Mononuclear cell (primary cell): ENCODE results near the genes UBA2 and SBSN.

DNA sequence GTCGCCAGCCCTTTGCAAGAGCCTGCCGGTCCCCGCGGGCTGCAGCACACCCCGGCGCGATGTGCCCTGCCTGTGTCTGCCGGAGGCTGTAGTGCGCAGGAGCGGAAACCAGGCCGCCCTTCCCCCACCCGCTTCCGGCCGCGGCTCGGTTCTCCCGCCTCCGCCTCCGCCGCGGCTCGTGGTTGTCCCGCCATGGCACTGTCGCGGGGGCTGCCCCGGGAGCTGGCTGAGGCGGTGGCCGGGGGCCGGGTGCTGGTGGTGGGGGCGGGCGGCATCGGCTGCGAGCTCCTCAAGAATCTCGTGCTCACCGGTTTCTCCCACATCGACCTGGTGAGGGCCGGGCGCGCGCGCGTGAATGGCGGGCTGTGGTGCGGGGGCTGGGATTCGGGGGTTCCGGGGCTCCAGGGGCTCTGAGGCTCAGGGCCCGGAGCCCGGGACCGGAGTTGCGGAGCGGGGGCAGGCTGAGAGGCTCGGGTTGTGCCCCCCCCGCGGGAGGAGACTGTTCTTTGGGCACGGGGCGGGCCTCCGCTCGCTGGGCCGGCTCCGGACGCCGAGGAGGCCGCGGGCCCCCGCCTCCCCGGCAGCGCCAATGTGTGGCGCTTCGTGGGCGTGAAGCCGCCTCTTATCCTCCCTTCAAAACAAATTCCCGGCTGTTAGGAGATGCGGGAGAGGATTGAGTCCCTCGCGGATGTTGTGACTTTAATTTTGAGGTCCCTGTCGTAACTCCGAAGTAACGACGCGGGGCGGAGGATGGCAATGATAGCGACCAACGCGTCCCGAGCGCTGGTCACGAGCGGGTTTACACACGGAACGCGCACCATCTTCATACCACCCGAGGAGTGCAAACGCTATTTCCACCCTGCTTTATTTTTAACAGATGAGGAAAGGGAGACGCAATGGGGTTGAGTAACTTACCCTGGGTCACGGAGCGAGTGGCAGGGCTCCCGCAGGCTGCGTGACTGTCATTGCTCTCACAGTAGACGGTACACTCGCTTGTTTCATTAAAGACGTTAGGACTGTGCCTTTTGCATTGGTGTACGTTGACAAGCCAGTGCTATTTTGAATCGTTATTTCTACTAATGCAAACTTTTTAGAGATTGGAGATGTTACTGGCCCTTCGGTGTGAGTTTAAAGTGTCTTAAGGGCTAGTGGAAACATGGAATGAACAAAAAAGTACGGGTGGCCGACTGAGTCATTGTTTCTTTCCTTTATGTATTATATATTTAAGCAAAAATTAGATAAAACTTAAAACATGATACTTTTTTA lies at the start of gene UBA2:
TSS of gene UBA2 (plus strand) at position 141 of the 1,266 bp plus-strand sequence.
- RRBS = 1% methylated on average over 50 of the region's 106 CpGs

DNA sequence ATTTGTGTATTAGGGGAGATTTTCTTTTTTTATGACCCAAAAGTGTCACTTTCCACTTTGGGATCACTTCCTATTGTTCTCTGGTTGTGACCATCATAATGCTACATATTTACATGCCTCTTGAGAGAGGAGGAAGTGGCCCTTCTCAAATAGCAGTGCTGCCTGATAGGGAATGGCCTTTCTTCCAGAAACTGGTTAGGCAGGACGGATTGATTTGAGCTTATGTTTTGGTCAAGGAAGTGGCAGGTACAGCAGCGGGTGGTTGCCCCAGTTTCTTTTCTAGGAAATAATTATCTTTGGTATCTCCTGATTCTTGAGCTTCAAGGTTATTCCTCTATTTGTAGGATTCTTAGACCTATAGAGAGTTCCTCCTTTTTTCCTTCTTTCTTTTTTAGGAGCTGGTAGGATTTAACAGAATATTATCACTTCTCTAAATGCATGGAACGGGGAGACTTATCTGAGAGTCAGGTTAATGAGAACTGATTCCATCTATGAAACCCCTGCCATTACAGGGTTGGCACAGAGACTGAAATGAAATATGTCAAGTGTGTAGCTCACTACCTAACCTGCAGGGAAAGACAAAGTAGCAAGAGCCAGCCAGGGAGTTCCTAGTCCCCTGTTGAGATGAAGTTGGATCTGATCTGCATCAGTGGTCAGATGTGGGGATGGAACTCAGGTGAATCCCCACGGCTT lies 21.8 kb upstream of the WTIP start:
- RRBS = no CpG with 5 or more reads among the region's 4 CpGs

DNA sequence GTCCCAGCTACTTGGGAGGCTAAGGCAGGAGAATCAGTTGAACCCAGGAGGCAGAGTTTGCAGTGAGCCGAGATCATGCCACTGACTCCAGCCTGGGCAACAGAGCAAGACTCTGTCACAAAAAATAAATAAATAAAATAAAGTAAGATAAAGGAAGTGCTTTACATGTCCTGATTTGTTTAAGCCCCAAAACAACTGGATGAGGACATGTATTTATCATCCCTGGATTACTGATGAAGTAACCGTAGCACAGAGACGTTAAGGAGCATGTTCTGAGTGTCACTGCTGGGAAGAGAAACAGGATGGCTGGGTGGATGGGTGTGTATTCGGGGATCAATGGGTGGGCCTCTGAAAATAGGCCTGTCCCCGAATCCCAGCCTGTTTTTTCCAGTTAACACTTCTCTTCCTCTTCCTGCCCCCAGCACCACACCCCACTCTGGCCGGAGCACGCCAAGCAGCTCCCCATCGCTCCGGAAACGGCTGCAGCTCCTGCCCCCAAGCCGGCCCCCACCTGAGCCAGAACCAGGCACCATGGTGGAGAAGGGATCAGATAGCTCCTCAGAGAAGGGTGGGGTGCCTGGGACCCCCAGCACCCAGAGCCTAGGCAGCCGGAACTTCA lies 8.7 kb downstream of the GRAMD1A start:
- RRBS = 95% methylated on average over 1 of the region's 12 CpGs

DNA sequence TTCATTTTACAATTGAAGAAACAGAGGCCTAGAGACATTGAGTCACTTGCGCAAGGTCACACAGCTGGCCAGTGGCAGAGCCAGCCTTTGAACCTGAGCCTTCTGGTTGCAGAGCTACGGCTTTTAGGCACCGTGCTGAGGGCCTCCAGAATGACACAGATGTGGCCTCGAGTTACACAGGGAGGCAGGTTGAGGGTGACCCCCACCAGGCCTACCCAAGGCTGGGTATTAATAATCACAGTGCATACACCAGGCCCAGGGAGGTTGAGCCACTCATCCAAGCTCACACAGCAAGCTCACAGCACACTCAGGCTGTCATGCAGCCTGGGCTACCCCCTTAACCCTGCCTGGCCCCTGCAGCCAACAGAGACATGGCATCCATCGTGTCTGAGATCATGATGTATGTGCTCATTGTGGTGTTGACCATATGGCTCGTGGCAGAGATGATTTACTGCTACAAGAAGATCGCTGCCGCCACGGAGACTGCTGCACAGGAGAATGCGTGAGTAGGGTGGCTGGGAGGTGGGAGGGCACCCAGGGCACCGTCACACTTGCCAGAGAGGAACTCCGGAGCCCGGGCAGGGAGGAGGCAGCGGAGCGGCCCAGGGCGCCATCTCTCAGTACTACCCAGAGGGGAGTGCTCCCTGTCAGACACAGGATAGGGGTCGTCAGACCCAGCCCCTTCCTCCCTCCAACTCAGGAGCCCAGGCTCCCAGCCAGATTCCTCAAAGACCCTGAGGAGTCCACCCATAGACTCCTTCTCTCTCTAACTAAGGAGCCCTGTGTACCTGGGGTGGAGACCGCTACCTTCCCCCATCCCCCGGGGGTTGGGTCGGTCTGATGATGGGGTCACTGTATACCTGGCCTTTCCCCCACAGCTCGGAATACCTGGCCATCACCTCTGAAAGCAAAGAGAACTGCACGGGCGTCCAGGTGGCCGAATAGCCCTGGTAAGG lies 2.5 kb upstream of the HPN start:
- RRBS = no CpG with 5 or more reads among the region's 24 CpGs

DNA sequence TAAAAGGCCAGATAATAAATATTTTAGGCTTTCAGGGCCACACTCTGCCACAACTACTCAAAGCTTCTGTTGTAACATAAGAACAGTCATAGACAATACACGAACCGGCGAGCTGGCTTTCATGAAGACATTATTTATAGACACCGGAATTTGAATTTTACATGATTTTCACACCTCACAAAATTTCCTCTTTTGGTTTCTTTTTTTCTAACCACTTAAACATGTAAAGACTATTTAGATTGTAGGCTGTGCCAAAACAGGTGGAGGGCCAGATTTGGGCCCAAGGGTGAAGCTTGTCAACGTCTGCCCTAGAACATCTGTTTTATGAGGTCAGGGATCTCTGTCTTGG lies 29.7 kb upstream of the FXYD3 start:
- RRBS = no CpG with 5 or more reads among the region's 5 CpGs

DNA sequence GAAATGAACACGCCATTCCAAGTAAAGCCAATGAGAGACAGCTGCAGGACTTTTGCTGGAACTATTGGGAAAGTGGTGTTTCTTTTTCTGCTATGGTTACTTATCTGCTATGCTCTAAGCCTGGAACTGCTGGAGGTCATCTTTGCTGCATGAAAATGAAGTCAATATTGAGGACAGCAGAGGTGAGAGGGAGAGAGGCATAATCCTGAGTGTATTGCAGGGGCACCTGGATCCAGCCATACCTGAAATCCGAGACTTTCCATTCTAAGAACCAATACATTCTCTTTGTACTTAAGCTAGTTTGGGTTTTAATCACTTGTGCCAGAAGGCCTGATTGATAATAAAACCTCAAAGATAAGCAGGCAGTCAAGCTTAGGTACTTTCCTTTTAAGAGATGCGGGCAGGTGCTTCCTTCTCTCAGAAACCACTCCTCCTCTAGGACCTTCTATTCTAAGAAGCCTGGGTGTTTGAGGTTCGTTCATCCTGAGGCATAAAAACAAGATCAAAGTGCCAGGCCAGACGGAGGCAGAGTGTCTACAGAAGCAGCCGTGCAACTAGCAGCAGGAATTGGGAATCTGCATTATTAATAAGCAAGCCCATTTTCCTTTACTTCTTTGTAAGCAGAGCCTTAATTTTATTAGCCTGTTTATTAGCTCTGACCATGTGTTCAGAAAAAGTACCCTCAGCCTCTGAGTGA lies 22.2 kb downstream of the FAM187B start:
- RRBS = no CpG with 5 or more reads among the region's 6 CpGs

DNA sequence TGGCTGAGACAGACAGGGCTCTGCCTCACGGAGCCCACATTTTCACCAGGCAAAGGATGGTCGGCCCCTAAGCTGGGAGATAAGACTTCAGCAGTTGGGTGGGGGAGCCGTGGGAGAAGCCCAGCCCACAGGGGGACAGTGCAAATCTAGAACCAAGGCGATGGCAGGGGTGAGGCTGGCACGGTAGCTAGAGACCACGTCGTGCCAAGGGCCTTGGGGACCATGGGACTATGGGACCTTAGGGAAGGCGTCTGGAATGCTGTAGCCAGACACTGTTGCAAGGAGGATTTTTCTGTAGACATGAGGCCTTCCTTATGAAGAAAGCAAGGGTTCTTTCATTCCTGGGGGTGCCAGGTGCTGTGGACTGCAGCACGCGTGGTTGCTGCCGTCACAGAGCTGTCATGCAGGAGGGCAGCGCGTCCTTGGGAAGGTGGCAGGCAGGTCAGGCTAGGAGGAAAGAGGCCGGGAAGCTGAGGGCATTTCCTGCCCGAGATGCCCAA lies 8.4 kb downstream of the LSR start:
- RRBS = no CpG with 5 or more reads among the region's 15 CpGs

DNA sequence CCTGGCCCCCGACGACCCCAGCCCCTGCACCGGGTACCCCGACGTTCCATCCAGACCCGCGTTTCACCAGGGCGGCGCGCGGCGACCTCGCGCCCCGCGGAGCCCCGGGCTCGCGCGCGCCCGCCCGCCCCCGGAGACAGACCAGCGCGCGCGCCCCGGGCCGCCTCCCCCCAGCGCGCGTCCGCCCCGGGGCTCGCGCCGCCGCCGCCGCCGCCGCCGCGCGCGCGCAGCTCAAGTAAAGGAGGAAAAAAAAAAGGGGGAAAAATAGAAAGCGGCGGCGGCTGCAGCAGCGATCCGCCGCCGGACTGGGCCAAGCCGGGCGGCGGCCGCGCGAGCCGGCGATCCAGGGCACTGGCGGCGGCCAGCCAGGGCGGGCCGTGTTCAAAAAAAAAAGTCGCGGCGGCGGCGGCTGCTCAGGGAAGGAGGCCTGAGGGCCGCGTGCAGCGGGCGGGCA lies 417 bp upstream of the USF2 start:
- RRBS = 2% methylated on average over 24 of the region's 76 CpGs

- RRBS = 3% methylated on average over 7 of the region's 106 CpGs
Observed at GRCh38 chr19:35269189-35270217, 741 bp downstream of the USF2 start.

- RRBS = no CpG with 5 or more reads among the region's 18 CpGs
Observed at GRCh38 chr19:35270277-35270961, 1.7 kb downstream of the USF2 start.

DNA sequence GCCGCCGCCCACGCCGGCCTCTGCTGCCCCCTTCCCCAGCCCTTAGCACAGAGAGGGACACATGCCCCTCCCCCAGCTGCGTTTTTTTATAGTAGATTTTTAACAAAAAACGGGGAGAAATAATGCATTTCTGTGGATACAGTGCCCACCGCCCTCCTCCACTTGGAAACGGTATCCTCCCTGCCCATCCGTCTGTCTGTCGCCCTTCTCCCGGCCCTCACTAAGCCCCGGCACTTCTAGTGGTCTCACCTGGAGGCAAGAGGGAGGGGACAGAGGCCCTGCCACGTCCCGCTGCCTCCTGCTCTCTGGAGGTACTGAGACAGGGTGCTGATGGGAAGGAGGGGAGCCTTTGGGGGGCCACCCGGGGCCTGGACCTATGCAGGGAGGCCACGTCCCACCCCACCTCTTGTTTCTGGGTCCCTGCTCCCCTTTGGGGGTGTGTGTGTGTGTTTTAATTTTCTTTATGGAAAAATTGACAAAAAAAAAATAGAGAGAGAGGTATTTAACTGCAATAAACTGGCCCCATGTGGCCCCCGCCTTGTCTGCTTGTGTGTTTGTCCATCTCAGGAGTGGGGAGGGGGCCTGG lies 3.0 kb upstream of the HAMP start:
- RRBS = 96% methylated on average over 4 of the region's 17 CpGs

- RRBS = no CpG with 5 or more reads among the region's 4 CpGs
Observed at GRCh38 chr19:35281219-35281677, 1.1 kb upstream of the HAMP start.

DNA sequence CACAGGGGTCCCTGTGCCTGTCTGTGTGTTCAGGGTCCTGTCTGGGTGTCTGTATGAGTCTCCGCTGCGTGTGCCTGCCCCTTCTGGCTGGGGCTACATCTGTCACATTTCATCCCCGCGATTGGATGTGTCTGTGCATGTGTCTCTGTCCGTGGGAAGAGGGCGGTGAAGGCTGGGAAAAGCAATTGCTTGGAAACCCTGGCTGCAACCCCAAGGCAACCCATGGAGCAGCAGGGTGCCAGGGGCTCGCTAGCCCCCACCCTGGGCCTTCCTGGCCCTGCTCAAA lies 1.4 kb downstream of the MAG start:
- RRBS = no CpG with 5 or more reads among the region's 7 CpGs

DNA sequence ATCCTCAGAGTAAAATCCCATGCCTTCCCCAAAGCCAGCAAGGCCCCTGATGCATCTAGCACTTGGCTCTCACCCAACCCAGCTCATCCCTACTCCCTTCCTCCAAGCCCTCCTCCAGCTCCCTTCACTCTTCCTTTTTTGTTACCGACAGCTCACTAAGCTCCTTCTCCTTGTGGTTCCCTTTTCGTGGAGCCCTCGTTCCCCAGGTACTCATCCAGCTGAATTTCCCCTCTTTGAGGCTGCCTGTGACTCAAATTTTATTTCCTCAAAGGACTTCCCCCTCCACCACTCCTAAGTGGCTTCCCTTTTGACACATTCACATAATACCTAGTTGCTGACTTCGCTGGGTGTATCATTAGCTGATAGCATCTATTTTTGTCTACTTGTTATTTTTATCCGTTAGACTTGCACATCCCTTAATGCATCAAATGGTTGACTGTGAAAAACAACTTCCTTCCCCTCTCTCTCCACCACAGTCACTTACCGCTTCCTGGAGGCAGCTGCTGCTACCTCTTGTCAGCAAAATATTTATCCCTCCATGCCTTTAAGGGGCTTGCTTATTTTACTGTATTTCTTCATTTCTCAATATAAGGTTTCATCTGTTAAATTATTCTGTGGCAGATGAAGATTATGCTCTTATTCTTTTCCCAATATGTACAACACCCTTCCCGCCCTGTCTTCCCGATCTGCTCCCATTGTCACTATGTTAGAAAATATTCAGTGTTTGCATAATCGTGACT lies 14.5 kb downstream of the FFAR2 start:
- RRBS = no CpG with 5 or more reads among the region's 9 CpGs

- RRBS = no CpG with 5 or more reads among the region's 12 CpGs
Observed at GRCh38 chr19:35528033-35528578, at the start of gene SBSN. Gene SBSN (minus strand): TSS chr19:35528311.

GRCh38 chr19:35551659-35551870 lies 6.1 kb downstream of the TMEM147 start:
- RRBS = no CpG with 5 or more reads among the region's 4 CpGs

- RRBS = no CpG with 5 or more reads among the region's 10 CpGs
Observed at GRCh38 chr19:35623008-35623631, 5.7 kb upstream of the RBM42 start.

DNA sequence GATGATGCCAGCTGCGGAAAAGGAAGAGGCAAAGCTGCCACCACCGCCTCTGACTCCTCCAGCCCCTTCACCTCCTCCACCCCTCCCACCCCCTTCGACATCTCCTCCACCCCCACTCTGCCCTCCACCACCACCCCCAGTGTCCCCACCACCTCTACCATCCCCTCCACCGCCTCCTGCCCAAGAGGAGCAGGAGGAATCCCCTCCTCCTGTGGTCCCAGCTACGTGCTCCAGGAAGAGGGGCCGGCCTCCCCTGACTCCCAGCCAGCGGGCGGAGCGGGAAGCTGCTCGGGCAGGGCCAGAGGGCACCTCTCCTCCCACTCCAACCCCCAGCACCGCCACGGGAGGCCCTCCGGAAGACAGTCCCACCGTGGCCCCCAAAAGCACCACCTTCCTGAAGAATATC lies 2.7 kb downstream of the KMT2B start:
- RRBS = no CpG with 5 or more reads among the region's 14 CpGs

- RRBS = no CpG with 5 or more reads among the region's 19 CpGs
Observed at GRCh38 chr19:35753670-35754379, 3.0 kb downstream of the HSPB6 start.

DNA sequence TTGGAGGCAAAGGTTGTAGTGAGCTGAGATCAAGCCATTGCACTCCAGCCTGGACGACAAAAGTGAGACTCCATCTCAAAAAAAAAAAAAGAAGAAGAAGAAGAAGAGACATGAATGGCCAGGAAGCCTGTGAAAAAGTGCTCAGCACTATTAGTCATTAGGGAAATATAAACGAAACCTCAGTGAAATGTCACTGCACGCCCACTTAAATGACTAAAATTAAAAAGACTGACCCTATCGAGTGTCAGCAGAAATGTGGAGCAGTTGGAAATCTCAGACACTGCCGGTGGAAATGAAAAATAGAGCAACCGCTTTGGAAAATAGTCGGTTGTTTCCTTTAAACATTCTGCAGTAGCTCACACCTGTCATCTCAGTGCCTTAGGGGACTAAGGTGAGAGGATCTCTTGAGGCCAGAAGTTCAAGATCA lies 5.5 kb upstream of the TYROBP start:
- RRBS = no CpG with 5 or more reads among the region's 7 CpGs